Parietal lobe (tissue), 2 donors: ENCODE data around the genes MMD2, RBAK and CCZ1.

GRCh38 chr7:4958843-4959690 lies at the start of gene MMD2:
MMD2 (minus strand) TSS chr7:4959187.
- RAMPAGE, long total RNA: no peak

DNA sequence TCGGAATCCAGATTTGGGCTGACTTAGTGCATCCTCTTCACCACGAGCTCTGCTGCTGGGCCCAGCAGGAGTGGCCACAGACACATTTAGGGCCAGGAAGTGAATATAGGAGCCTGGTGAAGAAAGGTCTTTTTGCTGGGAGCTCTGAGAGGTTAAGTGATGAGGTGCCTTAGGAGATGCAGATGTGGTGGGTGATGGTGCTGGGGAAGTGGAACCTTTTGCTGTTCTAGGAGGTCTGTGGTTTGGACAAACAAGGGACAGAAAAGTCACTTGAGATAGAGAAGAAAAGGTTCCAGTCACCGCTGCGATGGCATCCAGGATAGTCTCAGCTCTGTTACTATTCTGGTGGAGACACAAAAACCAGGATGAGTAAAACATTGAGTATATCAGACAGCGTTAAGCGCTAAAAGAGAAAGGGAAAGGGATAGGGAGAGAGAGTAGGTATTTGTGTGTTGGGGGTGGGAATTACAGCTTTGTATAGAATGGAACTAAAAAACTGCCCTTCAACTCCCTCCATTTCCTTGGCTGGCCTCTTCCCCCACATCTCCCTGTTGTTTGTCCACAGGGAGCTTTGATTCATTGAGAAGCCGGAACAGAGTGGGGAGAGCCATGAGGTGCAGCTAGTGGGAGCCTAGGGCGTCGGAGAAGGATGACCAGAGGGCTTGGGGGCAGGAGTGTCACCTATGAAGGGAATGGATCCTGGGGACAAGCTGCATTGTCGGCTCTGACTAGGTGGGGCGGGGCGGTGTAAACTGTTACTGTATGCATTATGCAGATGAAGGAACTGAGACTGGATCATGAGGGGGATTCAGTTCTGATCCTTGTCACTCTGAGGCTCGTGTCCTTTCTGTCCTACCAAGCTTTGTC lies 39.6 kb upstream of the MMD2 start:
- RAMPAGE, long total RNA: no peak

DNA sequence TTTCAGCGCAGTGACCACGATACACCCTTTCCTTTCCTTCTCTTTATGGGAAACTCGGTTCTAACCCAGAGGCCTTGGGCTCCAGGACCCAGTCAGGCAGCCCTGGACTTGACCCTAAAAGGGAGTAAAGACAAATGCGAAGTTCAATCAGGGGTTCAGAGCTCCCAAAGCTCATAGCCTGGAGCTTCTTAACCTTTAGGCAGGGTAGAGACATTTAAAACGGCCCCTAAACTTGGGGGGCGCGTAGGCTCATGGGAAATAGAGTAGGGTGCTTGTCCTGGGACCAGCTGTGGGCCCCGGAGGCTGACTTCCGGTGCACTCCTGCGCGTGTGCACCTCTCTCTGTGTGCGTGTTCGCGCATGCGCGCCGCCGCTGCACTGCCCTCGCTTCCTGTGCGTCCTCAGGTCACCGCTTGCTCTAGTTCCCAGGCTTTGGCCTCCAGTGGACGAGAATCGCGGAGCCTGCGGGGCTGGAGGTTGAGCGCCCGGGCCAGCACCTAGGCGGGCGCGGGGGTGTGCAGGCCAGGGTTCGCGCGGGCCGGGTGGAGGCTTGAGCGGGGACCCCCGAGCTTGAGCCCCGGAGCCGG lies at the start of gene RBAK:
RBAK (plus strand) TSS at position 377 of the 586 bp plus-strand sequence.
- RAMPAGE, long total RNA: no peak

GRCh38 chr7:5064071-5065097 lies 18.7 kb downstream of the RBAK start:
- RAMPAGE, long total RNA: no peak

DNA sequence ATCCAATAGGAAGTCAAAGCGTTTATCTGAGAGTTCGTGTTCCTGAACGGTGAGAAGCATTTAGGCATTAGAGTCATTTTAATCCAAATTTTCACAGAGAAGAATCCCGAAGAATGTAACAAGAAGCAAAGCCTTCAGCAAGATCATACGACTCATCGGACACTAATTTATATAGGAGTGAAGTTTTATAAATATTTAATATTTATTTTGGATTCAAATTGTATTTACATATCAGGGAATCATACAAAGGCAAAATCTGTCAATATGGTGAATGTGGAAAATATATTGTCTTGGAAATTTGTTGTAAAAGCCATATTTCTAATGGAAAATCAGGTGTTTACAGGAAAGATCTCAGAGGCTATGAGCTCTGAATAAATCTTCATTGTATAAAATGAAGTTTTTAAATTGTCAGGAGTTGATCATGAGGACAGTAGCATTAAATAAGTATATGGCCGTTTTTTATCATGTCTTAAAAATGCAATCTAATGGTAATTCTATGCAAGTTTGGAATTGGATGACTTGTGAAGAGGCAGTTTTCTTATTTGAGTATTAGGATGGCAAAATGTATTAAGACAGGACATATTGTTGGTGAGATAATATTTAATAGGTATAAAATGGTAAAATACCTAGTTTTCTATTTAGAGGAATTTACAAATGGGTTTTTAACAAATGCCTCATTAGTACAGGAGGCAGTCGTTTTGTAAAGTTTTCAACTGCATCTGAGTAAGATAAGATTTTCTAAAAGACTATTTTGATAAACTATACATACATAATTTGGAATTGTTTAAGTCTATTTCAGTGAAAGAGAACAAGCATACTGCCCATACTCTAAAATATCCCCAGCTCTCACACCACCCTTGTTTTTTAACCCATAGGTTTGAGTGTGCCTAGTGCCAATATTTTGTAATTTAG lies 20.2 kb downstream of the RBAK start:
- RAMPAGE, long total RNA: no peak

DNA sequence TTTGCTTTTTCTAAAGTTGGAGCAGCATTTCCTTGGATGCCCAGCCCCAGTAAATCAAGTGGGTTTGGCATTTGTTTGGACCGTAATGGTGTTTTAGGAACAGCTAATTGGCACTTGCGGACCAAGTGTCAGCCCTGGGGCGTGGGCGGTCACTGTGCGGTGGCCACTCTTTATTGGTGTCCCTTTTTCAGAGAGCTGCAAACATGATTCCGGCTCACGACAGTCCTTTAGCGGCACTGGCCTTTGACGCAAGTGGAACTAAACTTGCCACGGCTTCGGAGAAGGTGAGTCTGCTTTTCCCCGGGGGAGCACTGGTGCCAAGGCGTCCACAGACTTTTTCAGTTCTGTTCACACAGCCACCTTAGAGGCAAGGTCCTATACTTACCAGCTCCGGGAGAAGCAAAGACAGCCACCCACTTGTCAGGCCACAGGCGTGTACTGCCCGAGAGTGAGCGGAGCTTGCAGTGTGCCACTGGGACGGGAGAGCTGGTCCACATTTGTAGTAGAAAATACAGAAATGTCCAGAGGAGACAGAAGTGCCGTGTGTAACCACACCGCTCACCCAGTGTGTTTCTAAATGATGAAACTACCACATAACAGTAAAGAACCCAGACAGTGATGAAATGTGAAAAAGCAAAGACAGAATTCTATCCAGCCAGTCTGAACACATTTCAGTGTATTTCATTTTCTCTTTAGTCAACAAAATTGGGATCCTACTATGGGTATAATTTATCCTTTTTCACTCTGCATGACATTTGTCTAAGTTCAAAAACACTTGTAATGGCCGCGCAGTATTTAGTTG lies 27.9 kb downstream of the WIPI2 start:
- RAMPAGE, long total RNA: no peak

DNA sequence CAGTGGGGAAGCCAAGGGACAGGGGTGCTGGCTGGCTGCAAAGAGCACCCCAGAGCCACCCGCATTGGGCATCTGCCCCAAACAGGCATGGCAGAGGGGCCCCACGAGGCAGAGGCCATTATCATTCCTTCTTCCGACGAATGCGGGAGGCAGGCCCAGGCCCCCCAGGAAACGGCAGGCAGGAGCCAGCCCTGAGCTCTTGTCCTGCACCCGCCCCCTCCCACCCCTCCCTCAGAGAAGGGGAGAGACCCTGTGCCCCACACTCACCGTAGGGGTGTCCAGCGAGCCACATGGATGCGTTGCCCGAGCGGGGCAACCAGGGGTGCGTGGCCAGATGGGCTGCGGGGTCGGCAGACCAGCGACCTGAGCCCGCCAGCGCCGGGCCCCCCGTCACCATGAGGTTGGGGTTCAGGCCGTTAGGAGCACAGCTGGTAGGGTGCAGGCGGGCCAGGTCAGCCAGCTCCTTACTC lies 46.5 kb downstream of the TNRC18 start:
- RAMPAGE, long total RNA: no peak

GRCh38 chr7:5407346-5408237 lies 16.0 kb downstream of the TNRC18 start:
- RAMPAGE, long total RNA: no peak

DNA sequence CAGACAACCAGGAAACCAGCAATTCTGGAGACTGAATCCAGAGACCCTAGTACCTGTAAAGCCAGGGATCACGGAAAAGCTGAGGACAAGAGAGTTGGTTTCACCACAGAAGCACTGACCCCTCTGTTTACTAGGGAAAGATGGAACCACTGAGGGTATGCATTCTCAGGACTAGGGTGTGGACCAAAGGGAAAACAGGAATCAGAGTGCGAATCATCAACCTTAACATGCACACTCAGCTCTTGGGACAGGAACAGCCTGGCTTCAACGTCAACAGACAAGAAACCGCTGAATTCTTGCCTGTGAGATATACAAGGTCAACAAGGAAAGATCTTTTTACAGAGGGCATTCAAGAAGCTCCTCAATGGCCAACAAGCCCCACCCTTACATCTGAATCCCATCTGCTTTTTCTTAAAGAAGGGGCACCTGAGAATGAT lies 14.9 kb downstream of the TNRC18 start:
- RAMPAGE, long total RNA: no peak

DNA sequence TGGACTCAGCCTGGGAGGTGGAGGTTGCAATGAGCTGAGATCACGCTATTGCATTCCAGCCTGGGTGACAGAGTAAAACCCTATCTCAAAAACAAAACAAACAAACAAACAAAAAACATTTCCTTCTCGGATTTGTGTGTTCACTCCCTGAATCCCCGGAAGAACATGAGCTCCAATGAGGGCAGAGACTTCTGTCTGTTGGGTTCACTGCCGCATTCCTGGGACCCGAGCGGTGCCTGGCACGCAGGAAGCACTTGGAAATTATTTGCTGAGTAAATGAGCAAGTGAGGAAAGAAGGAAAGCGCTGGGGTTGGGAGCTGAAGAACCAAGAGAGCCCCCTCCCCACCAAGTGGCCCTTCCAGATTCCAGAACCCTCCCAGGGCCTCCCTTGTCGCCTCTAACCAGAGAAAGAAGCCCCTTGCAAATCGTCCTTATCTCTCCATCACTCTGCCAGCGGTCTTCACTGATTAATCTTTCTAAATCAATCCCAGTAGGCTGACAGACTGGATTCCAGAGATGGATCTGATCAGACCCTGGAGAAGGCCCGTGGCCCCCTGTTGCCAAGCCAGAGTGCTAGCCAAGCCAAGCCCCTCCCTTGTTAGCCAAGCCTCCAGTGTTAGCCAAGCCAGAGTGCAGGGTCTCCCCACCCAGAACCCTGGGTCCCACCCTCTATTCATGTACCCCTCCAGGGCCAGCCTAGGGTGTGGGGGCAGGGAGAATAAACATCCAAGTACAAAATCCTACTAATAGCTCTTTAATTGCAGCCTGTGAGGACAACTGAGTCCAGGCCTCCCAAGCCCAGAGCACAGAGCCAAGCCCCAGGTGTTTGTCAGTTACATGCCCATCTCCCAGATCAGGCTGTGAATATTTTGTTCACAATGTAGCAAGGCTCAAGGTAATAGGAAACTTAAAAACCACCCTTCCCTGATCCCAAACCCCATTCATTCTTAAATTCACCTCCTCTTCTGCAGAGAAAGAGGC lies 6.0 kb downstream of the TNRC18 start:
- RAMPAGE, long total RNA: no peak

DNA sequence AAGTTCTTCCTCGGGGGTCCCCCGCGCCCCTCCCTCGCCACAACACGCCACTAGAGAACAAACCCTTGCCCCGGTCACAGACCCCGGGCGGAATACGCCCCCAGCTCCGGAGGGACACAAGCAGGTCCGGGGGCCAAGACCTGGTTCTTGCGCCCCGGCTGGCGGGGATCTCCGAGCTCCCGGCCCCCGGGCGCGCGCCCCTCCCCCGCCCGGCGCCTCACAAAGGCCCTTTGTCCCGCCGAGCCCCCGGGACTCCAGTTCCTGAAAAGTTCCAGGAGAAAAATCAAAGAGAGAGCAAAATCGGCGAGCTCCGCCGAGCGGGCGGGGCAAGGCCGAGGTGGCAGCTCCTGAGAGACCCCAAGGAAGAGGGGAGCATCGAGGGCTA lies 4.1 kb downstream of the TNRC18 start:
- RAMPAGE, long total RNA: no peak

DNA sequence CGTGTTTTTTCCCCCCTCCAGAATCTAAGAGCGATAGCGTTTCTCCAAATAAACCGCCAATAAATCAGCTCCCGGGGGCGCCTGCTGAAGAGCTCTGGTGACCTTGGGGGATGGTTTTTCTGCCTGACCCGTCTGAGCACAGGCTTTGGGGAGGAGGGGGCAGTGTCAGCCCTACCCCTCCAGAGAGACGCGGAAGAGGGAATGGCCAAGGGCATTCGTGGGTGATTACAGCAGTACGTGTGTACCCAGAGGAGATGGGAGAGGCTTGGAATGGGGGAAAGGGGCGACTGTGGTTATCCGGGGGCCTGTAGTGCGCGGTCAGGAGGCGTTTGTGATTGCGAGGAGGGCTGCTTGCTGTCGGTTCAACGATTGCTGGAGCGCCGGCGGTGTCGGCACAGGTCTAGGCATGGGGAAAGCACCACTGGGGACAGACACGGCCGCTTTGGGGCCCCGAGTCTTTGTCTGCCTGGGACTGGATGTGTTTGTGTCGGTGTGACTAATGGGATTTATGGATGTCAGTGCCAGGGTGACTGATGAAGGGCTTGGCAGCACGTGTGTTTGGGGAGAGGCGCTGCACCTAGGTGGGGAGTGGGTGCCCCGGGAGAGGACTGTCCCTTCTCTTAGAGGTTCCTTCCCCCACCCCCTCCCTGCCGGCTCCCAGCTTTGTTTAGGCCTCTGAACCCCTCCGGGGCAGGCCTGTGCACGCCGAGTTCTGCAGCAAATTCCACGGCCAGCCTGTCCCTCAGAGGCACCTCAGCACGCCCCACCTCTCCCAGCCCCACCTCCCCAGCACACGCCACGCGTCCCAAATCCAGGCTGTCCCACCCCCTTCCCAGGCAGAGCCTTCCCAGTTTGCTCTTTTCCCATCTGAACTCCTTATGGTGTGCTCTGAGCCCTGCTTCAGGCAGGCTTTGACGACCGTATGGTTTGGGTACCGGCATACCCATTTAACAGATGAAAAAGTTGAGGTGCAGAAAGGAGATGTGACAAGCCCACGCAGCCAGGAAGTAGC lies 6.2 kb upstream of the TNRC18 start:
- RAMPAGE, long total RNA: no peak

DNA sequence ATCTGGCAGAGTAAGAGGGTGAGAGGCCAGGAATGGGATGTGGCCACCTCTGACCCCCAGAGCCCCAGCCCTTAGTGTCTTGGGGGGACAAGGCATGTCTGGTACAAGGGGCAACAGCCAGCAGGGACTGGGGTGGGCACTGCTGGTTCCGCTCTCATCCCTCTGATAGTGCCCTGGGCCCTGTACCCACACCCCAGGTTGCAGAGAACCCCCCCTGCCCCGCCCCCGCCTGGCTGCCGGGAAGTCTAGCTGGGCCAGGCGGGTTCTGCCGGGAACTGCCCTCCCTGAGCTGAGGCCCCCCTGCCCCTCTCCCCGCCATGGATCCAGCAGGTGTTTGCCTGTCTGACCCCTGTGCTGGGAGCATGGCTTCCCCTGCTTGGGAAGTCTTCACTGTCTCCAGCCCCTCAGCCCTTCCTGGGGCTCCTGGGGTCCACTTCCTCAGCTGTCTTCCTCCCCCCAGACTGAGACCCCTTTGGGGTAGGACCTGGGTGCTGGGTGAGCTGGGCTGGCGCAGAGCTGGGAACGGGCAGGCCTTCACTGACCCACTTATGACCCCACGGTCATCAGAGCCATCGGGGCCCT lies 15.8 kb upstream of the TNRC18 start:
- RAMPAGE, long total RNA: no peak

- RAMPAGE, long total RNA: no peak
Measured at GRCh38 chr7:5527179-5527579, 3.2 kb downstream of the ACTB start.

DNA sequence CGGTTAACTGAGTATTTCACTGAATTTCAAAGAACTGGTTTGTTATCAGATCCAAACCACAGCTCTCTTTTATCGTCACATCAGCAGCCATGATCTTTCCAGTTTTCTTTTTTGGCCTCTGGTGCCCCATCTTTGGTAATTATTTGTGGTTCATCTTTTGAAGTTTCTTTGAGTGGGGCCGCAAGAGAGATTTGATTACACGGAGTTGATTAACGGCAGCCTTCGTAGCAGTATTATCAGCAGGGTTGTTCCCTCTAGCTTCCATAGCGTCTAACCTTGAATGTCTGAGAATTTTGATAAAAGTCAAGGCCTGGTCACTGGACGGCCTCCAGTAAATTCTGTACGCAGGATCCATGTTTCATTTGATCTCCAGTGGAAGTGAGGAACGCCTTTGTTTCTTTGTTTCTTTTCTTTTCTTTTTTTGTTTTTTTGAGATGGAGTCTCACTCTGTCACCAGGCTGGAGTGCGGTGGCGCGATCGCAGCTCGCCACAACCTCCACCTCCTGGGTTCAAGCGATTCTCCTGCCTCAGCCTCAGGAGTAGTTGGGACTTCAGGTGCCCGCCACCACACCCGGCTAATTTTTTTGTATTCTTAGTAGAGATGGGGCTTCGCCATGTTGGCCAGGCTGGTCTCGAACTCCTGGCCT lies 13.9 kb upstream of the FSCN1 start:
- RAMPAGE, long total RNA: no peak

DNA sequence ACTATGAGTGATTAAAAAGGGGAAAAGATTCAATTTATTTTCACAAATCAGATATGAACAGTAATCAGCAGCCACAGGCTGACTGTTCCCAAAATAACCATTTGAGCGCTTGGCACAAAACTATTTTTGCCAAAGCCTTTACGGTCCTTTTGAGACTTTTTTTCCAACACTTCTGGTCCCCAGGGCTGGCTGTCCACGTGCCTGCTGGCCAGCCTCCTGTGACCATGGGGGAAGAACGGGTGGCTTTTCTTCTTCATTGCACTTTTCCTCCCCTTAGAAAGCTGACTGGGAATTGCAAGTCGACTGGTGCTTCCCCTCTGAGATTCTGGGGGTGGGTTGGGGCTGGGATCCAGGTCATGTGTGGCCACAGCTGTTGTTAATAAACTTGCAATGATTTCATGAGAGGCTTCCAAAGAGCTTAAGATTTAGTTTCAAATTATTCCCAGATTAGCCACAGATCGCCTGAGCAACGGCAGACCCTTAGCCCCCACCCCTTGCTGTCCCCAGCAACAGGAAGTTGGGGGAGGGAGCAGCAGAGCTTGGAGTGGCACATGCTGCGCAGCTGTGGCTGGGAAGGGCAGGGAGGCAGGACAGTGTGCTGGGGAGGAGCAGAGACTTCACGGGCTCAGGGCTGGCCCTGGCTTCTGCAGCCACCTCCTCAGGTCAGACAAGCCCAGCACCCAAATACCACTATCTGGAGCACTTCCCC lies 41.5 kb downstream of the FSCN1 start:
- RAMPAGE, long total RNA: no peak

GRCh38 chr7:5696262-5696665 lies 85.2 kb downstream of the RNF216 start:
- RAMPAGE, long total RNA: no peak

GRCh38 chr7:5897469-5897995 lies 1.0 kb upstream of the CCZ1 start:
- RAMPAGE, long total RNA: no peak

DNA sequence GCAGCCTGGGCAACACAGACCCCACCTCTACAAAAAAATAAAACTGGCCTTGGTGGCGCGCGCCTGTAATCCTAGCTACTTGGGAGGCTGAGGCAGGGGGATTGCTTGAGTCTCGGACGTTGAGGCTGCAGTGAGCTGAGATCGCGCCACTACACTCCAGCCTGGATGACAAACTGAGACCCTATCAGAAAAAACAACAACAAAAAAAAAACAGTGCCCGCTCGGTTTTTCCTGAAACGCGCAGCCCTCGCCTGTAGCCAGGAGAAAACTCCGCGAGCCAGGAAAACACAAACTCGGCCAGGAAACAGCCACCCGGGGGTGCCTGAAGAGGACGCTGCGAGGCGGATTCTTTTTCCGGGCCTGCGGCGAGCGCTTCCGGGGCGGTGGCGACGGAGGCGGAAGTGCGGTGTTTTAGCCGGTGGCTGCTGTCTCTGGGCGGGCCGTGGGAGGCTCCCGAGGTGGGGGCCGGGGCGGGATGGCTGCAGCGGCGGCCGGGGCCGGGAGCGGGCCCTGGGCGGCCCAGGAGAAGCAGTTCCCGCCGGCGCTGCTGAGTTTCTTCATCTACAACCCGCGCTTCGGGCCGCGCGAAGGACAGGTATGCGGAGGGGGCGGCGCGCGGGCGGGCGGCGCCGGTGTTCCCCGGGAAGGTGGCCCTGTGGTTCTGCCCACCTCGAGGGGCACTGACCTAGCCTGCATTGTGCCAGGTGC lies at the start of gene CCZ1:
CCZ1 (plus strand) TSS at position 409 of the 708 bp plus-strand sequence.
- RAMPAGE, long total RNA: no peak

- RAMPAGE, long total RNA: no peak
Measured at GRCh38 chr7:6106257-6106954, 1.7 kb downstream of the USP42 start.